SJCRH30 (cell line): Measurements from ENCODE around the genes ANKRD53 and SPR.

GRCh38 chr2:70304316-70305018 is 2.6 kb upstream of the FAM136A start:
- RAMPAGE, long total RNA, result no peak

DNA sequence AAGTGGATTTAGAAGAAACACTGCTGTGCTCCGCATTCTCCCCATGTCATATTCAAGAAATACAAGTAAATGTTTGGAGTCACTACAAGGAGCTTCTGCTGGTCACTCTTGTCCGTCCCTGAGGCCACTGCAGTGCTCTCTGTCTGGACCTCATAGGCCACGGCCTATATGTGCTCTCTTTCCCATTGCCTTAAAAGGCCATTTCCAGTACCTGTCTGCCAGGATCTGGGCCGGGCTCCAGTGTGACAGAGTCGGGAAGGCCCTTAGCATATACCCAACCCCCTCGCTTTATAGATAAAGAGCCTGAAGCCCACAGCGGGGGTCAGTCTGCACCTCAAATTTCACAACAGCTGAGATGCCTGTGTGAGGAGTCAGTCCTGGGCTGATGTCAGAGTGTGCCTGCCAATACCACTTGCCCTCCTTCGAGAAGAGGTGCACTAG is 39.9 kb downstream of the ADD2 start:
- RAMPAGE, long total RNA, result no peak

DNA sequence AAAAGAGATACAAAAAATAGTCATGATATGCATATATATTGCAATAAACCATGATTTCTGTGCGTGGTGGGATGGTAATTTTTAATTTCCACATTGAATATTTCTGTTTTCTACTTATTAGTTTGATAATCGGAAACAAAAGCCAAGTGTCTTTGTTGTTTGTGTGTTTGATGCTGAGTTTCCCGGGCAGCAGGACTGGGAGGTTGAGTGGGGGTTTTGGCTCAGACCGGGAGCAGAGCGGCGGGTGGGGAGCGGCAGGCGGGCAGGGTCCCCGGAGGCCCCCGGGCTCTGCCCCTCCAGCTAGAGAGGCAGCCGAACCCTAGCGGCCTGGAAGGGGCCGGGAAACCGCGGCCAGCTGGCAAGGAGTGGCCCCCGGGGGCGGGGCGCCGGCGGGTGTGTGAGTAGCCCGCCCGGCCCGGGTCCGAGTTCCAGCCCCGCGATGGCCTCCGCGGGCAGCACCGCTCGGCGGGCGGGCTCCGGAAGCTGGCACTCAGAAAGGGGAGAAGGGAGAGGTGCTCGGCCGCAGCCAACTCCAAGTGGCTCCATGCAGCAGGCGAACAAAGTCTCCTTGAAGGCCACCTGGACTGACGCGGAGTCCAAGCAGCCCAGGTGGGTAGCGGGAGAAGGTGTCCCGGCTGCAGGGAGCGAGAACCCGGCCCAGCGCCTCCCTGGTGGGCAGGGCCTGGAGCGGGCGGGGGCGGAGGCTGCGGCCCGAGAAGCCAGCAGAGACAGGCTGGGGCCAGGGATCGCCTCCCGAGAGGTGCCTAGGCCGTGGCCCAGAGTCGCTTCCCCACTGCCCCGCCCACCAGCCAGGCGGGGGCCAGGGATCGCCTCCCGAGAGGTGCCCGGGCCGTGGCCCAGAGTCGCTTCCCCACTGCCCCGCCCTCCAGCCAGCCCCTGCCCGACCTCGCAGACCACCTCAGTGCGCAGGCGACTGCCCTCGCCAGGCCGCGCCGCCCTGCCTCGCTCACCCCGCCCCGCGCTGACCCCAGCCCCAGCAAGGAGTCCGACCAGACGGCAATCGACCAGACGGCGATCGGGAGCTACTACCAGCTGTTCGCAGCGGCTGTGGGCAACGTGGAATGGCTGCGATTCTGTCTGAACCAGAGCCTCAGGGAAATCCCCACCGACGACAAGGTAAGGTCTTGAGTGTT is at the start of gene ANKRD53:
ANKRD53 (plus strand) TSS at position 424 of the 1,154 bp plus-strand sequence.
- RAMPAGE, long total RNA, result no peak

DNA sequence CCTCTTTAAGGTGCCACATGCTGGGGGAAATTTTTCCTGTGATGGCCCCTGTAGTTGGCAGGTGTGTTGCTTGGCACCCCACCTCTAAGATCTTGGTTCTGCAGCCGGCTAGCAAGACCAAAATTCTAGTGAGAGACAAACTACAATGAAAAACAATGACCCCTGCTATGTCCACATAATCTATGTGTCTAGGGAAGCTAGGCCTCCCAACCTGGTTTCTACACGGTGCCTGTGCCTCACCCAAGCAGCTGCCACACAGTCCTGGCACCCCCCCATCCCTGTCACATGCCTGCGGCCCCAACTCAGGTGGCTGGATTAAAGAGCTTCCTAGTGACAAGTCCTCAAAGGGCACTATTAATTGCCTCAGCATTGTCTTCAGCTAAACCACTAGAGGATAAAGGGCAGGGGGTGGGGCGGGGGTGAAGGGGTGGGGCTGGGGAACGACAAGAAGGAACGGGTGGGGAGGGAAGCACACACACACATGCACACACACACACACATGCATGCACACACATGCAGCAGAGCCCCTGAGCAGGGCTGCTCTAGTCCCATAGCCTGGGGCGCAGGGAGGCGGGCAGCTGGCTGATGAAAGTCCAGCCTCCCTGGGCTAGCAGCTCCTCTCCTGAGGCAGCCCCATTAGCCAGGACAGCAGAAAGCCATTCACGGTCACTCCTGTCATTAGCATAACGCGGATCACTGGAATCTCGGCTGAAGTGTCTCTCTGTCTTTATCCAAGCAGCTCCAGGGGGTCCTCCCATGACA is 7.3 kb upstream of the TEX261 start:
- RAMPAGE, long total RNA, result no peak

- RAMPAGE, long total RNA, result no peak
Observed at GRCh38 chr2:71004342-71004701, 9.6 kb upstream of the TEX261 start.

GRCh38 chr2:71067785-71068065 is 723 bp upstream of the NAGK start:
- RAMPAGE, long total RNA, result no peak

DNA sequence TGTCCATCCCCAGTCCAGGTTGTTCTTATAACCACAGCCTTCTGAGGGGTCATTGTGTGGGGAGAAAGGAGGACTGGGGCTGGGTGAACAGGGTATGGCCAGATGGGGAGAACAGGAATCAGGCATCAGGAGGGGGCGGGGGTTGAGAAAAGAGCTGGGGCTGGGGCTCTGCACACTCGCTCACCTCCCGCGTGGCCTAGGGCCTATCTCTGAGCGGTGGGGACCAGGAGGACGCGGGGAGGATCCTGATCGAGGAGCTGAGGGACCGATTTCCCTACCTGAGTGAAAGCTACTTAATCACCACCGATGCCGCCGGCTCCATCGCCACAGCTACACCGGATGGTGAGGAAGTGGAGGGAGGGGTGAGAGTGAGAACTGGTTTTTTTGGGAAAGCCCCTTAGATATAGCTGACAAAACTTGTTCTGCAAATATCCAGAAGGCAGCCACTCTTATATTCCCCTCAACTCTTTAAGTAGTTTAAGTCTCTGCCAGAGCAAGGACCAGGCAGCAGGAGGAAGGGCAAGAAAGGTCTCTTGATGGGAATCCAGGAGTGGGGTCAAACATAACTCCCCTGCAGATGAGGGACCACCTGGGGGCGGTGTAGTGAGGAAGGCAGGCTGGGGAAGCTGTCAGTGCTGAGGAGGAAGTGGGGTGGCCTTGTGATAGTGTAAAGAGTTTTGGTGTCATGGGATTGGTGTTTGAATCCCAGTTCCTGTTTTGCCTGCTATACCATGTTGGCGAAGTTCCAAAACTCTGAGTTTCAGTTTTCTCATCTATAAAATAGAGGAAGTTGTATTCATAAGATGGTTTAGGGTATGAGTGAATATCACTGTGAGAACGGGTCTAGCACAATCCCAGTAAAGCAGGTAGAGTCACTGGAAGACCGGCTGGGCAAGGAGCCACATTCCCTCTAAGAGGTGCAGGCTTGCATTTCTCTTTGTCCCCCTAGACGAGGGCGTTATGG is 3.3 kb downstream of the NAGK start:
- RAMPAGE, long total RNA, result no peak

DNA sequence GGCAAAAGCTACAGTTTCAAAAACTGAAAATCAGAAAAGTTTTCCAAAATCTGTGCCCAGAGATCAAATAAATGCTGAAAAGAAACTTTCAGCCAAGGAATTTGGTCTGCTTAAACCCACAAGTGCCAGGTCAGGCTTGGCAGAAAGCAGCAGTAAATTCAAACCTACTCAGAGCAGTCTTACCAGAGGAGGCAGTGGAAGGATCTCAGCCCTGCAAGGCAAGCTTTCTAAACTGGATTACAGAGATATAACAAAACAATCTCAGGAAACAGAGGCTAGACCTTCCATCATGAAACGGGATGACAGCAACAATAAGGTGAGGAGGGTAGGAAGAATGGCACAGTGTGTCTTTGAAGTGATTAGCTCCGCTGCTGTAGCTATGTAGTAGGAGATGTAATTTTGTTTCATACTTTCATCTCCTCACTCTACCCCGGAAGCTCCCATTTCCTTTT is 42.8 kb upstream of the DYSF start:
- RAMPAGE, long total RNA, result no peak

DNA sequence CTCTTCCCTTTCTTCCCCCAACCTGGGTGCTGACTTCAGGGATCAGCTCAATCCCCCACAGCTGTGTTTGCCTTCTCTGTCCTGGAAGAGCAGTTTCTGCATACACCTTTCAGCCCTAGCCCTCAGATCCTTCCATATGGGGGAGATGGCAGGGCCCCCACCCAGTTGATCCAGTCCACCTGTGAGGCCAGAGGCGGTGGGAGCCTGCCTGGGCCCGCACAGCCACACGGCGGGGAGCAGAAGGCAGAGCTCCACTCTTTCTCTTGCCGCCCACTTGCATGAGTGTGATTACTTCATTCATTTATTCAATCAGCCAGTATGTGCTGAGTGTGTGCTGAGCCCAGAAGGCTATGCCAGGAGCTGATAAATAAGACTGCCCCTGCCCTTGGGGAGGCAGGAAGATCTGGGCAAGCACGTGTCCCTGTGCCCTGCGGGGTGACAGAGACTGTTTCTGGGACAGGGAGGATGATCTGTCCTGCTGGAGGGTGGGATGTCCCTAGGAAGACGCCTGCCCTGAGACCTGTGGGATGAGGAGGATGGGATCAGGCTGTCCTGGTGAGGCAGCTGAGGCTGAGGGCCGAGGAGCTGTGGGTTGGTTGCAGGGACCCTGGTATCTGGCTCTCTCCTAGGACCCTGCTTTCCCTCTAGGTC is 237.6 kb downstream of the DYSF start:
- RAMPAGE, long total RNA, result no peak

- RAMPAGE, long total RNA, result no peak
Observed at GRCh38 chr2:71883040-71883580, 264.6 kb downstream of the CYP26B1 start.

DNA sequence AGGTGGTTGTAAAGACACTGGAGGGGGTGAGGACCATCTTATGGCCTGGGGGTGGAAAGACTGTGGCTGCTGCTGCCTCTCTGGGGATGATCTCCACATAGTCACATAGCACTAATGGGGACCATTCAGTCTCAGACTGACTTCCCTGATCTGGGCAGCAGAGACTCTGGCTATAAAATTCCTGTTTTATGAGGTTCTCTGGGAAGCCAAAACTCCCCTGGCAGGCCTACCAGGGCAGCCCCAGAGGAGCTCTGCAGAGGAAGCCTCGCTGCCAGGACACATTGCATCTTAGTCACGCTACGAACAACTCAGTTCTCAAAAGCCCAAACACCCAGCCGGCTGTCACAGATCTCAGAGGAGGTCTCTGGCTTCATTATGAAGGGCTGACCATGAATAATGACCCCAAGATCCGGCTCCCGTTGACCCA is 212.5 kb downstream of the CYP26B1 start:
- RAMPAGE, long total RNA, result no peak

DNA sequence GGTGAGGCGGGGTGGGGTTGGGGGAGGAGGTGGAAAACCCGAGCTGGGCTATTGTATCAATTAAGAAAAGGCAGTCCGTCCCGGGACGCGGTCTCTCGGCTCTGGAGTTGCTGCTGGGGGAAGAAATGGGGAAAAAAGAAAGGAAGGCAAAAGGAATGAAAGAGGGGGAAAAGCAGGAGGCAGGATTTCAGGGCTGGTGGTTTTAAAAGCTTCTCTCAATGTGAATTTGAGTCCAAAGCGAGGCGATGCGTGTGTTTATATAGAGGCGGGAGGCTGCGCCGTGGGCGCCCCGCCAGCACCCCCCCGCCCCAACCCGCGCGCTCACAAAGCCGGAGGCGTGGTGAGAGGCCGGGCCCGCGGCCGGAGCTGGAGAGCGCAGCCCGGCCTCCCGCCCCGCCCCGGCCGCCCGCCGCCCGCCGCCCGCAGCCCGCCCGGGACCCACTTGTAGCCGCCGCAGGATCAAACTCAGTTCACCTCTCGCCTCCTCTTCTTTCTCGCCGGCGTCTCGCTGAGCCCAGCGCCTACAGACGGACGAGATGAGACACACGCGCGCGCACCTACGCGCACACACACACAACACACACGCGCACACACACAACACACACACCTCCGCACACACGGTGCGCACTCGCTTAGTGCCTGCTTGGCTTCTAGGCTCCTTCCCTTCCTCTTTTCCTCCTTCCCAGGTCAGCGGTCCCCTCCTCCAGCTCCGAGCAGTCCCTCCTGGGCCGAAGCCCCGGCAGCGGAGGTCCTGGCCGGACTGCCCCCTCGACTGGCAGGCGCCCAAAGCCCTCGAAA is 1.2 kb upstream of the CYP26B1 start:
- RAMPAGE, long total RNA, result no peak

GRCh38 chr2:72435007-72435730 is 287.5 kb upstream of the CYP26B1 start:
- RAMPAGE, long total RNA, result no peak

- RAMPAGE, long total RNA, result no peak
Observed at GRCh38 chr2:72824263-72824900, 1.5 kb downstream of the EXOC6B start.

DNA sequence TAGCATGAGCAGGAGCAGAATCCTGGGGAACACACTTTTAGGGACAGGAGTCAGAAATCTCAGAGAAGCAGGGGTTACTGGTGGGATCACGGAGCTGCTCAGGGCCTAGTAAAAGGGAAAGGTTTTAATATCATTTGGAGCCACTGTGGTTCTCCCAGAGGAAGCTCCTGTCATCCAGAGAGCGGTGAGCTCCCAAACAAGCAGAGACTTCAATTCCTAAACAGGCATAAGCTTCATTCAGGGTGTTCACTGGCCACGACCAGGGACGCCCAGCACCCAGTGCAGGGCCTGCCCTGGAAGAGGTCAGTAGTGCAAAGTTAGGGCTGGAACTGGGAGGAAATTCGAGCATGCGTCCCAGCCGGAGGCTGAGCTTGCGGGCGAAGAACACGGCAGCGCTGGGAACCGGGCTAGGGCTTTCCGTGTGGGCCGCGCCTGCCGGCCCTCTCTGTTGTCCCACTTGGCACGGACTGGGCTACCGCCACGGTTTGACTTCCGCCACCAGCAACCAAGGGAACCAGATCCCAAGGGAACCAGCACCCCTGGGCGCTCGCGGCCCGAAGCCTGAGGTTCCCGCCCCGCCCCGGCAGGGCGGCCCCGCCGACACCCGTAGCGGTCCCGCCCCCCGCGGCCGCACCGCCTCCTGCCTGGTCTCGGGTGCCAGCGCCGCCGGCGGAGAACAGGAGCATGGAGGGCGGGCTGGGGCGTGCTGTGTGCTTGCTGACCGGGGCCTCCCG is at the start of gene SPR:
SPR (plus strand) TSS at position 660 of the 734 bp plus-strand sequence.
- RAMPAGE, long total RNA, result no peak

DNA sequence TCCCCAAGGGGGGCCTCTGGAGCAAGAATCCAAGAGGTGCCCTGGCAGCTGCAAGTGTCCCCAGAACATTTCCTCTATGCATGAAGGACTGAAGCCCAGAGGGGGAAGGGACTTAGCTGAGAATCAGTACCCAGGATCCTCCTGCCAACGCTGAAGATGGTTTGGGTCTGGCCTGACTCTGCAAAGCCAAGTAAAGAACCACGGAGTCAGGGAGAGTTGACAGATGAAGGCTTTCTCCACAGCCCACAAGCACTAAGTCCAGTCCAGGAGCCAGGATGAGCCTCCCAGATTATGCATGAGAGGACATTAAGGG is 14.9 kb downstream of the EMX1 start:
- RAMPAGE, long total RNA, result no peak

DNA sequence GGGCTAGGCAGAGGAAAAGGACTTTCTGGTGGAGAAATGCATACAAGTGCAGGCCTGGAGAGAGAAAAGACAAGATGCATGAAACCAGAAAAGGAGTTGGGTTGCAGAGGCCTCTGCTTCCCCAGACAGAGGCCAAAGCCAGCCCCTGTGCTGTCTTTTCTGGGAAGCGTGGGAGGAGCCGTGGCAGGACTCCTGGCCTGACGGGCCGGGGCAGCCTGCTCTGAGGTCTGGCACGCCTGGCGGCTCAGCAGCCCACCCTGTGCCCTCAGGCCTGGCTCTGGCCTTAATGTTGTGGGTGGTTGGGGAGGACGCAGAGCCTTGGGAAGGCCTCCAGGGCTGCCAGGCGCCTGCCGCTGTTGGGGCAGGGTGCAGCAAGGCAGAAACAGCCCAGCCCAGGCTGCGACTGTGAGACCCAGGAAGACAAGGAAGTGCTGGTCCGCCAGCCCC is 72.4 kb downstream of the EMX1 start:
- RAMPAGE, long total RNA, result no peak

DNA sequence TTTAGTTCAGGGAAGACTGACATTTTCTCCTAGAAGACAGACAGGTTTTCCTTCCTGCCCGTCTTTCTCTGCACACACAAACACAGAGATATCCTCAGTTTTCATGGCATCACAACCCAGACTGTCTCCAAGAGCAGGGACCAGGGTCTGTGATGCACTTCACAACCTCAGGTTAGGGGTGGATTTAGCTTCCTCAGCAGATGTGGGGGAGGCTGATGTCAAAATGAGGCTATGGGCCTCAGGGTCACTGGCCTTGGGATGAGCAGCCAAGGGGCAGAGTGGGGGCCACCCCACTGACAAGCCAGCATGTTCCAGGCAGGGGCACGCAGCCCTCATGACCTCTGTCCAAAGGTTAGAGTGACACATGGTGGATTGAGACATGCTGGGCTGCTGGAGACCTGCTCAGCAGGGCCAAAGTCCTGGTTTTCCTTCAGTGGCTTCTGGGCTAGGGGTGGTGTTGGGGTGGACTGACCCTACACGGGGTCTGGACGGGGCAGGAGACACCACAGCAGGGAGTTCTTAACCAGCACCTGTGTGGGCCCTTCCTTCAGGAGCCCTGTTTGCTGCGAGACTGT is 70.5 kb downstream of the SFXN5 start:
- RAMPAGE, long total RNA, result no peak

DNA sequence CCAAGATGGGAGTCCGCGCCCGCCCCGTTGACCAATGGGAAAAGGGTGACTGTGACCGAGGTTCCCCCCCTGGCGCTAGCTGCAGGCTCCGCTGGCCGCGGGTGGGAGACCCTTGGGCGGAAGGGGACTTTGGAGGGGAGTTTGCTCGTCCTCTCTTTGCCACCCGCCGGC is 219 bp downstream of the SFXN5 start:
- RAMPAGE, long total RNA, result no peak

GRCh38 chr2:73072071-73072629 is 638 bp upstream of the SFXN5 start:
- RAMPAGE, long total RNA, result no peak